Vein endothelial cell (primary cell): ENCODE measurements around the gene ADARB1.

DNA sequence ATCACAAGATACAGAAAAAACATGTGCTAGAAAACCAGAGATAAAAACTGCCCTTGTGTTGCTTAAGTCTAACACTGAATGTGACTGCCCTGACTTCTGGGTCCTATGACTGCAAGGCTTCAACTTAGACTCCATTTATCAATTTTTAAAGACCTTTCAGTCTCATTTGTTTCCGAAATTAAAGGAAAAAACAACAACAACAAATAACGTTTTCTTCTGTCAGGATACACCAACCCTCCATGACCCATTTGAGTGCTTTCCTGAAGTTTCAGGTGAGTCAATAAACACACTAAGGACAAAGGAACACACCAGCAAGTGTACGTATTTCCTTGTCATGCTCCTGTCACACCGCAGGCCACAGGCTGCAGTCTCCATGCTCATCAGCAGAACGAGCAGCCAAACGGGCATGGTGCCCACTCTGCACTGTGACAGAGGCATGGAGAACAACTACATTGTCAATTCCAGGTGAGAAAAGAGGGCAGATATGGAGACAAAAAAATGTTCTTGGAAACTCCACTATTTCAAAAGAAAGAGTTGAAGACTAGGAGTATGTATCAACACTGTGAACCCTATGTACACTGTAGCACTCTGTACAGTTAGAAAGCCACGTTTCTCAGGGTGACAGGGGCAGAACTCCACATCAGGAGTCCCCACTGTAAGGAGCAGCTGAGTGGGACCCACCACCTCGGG is 2.7 kb downstream of the PTTG1IP start:
- CAGE, long polyA plus RNA: no peak

DNA sequence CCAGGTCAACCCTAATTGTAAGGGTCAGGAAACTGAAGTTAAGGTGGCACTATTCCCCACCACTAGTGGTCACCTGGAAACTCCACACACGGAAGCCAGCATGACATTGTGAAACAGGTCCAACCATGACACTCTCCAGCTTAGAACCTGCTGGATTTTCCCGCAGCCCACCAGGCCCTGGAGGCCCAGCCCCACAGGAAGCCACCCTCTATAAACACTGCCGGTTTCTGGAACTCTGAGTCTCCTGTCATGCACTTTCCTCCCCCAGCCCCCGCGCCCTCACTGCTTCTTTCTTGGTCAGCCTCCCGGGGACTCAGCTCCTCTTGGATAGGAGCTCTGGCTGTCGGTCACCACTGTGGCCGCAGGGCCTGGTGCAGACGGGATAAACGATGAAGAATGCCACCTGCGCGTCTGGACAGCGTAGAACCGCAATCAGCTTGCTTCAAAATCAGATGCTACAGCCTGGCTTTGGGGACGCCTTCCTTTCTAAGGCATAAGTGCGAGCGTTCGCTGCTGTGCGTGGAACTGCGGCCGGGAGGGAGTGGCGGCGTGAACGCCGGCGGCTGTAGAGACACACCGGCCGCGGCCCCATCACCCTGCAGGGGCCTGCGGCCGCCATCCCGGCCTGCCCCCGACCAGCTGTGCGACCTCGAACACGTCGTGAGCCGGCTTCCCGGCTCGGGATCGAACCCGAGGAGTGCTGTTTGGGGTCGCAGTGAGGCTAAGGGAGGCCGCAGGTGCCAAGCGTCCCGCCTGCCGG is 859 bp downstream of the PTTG1IP start:
- CAGE, long polyA plus RNA: no peak

DNA sequence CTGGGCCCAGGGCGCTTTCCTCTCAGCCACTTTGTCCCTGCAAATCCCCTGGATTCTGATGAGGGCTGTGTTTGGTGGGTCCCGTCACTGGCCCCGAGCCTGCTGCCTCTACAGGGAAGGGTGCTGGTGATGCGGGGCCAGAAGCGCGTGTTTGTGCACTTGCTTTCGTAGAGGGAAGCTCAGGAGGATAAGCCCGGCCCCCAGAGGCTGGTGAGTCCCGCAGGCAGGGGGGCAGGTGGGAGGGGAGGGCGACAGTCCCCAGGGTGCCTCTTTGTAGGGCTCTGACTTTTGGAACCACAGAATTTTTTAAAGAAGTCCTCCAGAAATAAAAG is 13.1 kb downstream of the ITGB2 start:
- CAGE, long polyA plus RNA: no peak

- CAGE, long polyA plus RNA: no peak
These were observed 7.4 kb upstream of the ITGB2 start for GRCh38 chr21:44928037-44928572.

DNA sequence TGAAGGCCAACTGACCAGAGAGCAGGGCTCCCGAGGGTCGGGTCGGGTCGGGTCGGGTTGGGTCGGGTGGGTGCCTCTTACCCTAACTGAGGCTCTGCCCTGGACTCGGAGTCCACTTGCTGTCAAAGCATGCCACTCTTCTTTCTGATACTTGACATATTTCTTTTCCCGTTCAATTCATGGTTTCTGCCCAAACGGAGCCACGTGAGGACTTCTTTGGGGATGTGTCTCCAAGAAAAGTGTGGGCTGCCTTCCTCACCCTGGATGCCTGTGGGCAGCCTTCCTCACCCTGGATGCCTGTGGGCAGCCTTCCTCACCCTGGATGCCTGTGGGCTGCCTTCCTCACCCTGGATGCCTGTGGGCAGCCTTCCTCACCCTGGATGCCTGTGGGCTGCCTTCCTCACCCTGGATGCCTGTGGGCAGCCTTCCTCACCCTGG is 7.9 kb upstream of the ITGB2 start:
- CAGE, long polyA plus RNA: no peak

DNA sequence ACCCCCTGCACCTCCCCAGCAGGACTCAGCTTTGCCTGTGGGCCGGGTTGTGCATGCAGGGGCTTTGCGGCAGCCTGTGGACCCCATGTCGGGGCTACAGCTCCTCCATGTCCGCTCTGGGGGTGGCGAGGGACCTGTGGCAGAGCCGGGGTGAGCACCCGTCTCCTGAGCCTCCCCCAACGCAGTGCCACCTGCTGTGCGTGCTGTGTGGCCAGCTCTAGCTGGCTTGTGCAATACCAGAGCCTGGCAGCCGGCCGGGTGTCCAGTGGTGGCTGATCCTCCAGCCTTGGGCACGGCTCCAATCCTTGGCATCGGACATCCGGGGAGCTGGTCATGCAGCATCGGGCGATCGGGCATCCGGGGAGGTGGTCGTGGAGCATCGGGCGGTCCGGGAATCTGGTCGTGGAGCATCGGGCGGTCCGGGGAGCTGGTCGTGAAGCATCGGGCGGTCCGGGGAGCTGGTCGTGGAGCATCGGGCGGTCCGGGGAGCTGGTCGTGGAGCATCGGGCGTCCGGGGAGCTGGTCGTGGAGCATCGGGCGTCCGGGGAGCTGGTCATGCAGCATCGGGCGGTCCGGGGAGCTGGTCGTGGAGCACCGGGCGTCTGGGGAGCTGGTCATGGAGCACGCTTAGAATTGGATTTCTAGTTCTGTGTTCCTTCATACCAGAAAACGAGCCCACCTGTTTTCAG is 8.1 kb downstream of the SLX9 start:
- CAGE, long polyA plus RNA: no peak

- CAGE, long polyA plus RNA: no peak
These were observed 15.5 kb downstream of the SLX9 start for GRCh38 chr21:44955244-44955879.

DNA sequence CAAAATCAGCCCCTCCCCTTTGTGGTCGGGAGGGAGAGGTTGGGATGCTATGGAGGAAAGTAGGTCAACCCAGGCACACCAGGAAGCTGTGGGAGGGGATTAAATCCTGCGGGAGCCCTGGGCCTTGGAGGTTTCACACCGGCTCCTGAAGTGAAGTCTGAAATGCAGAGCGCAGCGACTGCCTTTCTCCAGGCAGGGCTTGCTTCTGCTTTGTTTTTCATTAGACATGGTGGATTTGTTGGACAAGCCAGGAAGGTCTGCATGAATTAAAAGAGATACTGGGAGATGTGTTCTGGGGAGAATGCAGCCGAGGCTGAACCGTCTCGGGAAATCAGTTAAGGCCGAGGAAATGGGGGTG is 19.1 kb downstream of the SLX9 start:
- CAGE, long polyA plus RNA: no peak

GRCh38 chr21:44969761-44970525 is 30.1 kb downstream of the SLX9 start:
- CAGE, long polyA plus RNA: no peak

DNA sequence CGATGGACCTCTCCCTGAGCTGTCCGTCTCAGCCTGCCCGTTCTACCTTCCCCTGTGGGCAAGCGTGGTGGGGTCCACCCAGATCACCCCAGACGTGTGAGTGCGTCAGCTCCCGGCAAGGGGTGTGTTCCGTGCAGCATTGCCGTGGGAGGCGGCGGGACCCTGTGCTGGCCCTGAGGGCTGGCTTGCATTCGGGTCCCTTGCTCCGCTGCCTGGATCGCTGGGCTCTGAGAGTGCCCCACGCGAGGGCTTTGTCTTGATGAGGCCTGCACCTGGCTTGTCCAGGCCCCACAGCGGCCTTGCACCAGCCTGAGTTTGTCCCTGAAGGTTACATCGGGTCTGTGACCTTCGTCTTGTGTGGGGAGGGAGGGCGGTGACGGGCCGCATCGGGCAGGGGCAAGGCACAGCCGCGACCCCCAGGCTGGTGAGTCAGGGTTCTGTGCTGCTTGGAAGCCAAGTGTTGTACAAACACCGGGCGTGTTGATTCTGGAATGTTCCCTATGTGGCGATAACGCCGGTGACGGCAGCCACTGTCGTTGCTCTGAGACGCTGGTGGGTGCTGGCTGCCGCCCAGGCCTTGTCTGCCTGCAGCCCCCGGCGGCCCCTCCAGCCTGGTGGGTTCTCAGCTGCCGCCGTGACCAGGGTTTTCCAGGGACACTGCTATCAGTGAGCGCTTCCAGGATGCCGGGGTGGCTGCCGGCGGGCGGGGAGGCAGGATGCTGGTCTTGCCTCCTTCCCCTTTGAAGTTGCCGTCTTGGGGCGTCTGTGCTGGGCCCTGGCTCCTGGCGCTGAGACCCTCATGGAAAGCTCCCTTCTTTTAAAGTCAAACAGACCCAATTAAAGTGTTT is 42.9 kb downstream of the SLX9 start:
- CAGE, long polyA plus RNA: no peak

GRCh38 chr21:44994551-44995168 is 54.8 kb downstream of the SLX9 start:
- CAGE, long polyA plus RNA: no peak

DNA sequence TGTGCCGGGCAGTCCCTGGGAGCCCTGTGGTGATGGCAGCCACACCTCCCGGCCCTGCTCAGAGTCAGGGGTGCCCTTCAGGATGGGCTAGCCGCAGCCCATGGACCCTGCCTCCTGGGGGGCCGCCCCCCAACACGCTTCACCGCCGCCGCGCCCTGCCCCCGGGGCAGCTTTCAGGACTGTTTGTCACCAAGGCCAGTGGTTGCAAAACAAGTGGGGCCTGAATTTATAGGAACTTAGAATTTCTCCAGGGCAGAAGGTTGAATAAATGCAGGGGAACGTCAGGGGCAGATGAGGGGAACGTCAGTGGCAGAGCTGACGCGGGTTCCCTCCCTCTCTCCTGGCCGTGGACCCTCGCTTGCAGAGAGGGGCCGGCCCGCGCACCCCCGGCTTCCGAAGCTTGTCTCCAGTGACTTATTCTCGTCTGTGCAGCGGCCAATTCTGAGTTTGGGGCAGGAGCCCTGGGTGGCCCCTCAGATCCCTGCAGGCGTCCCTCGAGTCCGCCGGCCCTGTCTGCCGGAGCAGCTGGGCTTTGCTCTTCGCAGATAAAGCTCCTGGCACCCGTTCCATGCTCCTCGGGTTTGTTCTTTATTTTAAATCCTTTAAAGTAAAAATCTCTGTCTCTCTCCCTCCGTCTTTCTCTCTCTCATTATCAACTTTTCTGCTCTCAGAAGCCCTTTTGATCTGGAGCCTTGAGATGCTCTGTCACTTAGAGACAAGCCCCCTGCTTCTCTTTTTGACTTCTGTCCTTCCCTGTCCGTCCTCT is 41.1 kb upstream of the ADARB1 start:
- CAGE, long polyA plus RNA: no peak

GRCh38 chr21:45074009-45074929 is at the start of gene ADARB1:
ADARB1 (plus strand) TSS chr21:45074580.
- CAGE, long polyA plus RNA: no peak

- CAGE, long polyA plus RNA: no peak
These were observed 56.1 kb downstream of the ADARB1 start for GRCh38 chr21:45130215-45131059.

DNA sequence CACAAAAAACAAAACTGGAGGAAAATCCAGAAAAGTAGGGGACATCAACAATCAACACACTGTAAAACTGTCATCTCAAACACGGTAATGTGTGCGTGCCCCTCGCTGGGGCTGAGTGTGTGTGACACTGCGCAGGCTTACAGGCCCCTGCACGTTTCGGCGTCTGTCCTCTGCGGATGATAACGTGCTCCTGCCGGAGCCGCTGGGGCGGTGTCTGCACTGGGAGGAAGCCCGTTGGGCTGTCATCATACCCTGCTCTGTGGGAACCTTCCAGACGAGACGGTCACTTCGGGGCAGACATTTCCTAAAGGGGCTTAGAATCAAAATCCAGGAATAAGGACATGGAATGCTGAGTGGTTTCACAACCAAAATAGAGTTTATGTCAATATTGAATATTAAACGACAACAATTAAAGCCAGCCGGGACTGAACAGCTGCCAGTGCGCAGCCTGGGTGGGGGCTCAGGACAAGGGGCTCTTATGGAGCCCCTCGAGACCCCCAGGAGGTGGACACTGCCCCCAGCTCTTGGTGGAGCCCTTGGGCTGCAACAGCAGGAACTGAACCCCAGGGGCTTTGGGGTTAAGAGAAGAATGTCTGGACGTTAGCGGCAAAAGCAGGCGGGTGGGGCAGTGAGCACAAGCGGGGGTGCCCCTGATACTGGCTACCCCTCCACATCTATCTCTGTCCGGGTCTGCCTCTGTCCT is 11.9 kb upstream of the POFUT2 start:
- CAGE, long polyA plus RNA: no peak

DNA sequence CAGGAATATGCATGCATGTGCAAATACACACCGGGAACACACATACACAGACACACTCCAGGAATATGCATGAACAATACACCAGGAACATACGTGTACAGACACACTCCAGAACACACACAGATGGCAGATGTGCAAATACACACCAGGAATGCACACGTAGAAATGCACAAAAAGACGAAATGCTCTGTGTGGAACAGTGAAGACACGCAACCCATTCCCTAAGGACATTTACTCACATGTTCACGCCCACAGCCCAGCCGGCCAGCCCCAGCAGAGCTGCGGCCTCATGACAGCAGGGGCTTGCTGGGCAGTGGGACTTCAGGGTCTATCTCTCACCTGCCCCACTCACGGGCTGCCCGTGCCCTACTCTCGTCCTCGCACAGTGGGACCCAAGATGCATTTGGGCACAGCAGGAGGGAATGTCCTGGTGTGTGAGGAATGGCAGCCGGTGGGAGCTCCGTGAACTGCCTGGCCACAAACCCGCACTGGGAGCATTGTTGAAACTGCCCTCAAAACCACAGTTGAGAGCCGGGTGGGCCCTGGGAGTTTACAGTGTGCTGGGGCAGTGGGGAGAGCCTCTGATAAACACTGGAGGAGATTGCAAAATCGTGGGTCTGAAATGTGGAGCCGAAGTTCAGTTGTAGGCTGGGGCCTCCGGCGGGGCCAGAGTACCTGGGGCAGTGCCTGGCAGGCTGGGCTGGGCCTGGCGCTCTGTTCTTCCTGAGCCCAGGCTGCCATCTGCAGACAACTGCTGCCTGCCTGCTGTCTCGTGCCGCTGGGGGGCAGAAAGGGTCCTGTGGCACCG is 20.6 kb upstream of the POFUT2 start:
- CAGE, long polyA plus RNA: no peak

DNA sequence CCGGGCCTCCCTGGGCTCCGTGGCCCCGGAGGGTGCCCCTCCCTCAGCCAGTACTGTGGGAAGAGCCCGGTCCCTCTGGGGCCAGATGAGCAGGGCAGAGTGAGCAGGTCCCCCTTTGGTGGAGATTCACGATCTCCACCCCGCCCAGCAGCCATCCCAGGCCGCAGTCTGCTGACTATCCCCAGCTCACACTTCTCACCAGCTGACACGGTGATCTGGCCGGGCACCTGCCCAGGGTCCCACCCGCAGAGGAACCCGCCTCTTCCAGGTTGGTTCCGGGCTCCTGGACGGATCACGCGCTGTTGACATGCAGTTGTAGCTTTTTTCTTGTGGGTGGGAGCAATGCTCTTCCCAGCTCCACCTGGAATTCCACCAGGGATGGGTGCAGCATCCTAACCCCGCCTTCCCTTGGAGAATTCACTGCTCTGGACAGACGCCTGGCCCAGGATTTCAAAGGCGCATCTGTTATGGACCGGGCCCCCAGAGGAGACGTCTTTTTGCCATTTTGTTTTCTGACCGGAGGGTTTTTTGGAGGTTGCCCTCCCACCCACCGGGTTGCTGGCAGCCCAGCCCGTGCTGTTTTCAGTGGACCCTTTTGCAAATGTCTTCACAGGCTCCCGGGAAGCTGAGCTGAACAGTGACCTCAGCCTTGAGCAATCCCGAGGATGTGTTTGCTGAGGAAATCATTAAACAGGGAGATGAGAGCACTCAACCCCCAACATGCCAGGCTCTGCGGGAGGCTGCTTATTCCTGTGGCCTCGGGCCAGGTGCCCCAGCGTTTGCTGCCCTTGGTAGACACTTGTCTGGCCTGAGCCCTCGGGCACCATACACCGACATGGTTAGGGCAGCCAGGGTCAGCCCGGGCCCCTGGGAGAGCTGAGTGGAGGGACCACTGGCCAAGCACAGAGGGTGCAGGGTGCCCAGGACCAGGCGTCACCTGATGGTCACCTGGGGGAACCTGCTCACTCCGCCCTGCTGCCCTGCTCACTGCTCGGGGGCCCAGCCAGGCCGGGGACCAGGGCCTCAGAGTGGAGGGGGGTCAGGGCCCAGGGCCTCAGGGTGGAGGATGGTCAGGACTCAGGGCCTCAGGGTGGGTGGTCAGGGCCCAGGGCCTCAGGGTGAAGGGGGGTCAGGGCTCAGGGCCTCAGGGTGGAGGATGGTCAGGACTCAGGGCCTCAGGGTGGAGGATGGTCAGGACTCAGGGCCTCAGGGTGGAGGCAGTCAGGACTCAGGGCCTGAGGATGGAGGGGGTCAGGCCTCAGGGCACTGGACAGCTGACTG is 42.3 kb upstream of the POFUT2 start:
- CAGE, long polyA plus RNA: no peak

DNA sequence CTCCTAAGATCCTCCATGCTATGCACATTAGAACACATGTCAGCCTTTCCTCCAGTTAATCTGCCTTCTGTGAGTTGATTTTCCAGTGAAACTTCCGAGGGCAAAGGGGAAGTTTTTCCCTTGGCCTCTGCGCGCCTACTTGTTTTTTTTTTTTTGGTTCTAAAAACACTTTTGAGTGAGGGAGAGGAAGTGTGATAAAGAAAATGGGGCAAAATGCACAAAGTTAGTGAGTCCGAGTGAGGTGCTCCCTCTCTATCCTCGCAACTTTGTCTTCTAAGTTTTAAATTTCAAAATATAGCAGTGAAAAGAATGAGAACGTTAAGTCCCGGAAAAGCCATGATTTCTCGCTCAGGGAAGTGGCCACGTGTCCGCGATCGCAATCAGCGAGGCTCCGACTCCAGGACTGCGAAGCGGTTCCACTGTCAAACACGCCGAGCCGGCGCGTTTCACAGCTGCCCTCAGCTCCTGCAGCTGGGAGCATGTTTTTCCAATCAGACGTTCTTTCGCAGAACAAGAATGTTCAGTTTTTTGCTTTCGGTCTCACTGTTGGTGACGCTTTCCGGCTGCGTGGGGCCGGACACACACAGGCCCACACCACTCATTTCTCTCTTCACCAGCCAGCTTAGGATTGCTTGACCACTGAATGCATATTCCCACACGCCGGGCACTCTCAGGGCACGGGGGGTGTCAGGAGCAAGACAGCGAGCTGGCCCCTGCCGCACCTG is 47.6 kb upstream of the COL18A1 start:
- CAGE, long polyA plus RNA: no peak

- CAGE, long polyA plus RNA: no peak
These were observed 7.8 kb downstream of the COL18A1 start for GRCh38 chr21:45412677-45413244.

DNA sequence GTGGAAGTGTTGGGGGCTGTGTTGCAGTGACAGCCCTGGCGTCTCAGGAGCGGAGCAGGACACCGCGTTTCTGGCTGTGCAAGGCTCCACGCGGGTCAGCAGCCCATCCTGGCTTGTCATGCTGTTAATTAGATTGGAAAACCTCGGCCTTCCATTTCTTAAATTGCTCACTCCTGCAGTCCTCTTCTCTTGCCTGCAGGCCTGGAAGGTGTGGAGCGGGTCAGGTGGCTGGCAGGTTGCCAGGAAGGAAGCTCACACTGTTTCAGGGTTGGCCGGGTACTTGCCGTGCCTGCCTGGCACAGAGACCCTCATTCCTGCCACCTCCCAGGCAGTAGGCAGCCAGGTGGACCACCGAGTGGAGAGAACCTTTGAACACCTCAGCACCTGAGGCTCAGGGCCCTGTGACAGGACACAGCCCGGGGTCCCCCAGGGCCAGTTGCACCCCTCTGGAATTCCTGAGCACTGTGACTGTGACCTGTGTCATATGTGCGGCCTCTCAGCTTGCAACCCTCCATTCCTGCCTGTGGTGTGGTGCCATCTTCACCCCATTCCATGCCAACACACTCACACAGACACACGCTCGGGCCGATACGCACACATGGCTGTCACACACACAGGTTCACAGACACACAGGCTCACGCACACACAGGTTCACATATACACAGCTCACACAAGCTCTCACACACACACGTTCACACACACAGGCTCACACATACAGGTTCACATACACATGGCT is 16.6 kb downstream of the COL18A1 start:
- CAGE, long polyA plus RNA: no peak